Parietal lobe (tissue), 2 donors: ENCODE measurements around a stretch of chr1.

- RAMPAGE, long total RNA = no peak
Observed at GRCh38 chr1:28246264-28246545, 10.3 kb downstream of the ATP5IF1 start.

DNA sequence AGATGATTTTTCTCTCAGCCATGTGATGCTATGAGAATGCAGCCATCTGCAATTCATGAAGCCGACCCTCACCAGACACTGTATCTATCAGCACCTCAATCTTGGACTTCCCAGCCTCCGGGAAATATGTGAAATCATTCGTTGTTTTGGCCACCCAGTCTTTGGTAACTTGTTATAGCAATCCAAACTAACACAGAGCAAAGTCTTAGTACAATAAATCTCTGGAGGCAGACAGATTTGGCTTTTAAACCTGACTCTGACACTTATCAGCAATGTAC, 5.2 kb upstream of the MED18 start:
- RAMPAGE, long total RNA = no peak

- RAMPAGE, long total RNA = no peak
Observed at GRCh38 chr1:28457529-28457815, 48.4 kb upstream of the RCC1 start.

DNA sequence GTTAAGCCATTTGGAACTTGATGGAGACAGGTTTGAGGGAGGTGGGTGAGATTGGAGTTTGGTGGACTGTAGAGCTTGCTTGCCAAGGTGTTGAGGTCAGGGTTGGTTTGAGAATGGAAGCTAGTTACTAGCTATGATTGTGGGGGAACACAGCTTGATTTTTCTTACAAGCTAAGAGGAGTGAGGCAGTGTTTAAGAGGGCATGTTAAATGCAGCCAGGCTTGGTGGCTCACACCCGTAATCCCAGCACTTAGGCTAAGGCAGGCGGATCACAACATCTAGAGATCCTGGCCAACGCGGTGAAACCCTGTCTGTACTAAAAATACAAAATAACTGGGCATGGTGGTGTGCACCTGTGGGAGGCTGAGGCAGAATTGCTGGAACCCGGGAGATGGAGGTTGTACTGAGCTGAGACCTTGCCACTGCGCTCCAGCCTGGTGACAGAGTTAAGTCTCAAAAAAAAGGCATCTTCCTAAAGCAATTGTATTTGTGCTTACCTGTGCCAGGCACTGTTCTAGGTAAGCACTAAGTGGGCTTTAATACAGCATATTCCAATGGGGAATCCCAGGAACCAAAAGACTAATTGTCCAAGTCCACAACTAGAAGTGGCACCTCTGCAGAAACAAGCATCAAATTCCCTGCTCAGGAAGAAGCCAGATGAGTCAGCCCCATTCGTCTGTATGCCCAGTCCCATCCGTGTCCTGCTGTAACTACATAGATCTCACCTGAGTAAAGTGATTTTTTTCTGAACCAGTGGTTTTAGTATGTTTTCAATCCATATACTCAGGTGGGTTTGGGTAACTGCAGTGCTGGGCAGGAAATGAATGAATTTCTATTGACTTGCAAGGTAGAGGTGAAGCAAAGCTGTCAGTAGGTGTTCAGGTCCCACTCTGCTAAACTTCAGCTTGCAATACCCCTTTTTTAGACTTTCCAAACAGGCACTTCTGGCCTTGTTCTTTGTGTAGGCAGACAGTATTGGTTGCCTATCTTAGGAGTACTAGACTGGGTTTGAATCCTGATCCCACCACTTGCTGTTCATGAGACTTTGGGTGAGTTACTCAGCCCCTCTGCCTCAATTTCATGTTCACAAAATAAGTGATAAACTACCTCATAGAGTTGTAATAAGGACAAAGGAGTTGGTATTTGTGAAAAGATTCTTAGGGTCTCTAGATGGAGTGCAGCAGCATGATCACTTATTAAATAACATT, 4.7 kb downstream of the RCC1 start:
- RAMPAGE, long total RNA = no peak

GRCh38 chr1:28631333-28631612, 11.6 kb downstream of the TAF12 start:
- RAMPAGE, long total RNA = no peak

DNA sequence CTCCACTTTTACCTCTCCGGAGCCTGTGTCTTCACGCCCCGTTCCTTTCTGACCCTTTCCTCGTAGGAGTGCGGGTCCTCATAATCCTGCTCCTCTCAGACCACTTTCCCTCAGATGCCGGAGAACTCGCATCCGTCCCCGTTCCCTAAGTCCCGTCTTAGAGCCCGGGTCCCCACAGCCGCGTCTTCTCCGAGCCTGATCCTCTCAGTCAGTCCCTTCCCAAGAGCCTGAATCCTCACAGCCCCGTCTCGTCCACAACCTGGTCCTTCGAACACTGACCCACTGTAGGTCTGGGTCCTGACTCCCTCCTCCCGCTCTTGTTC, 263 bp downstream of the TAF12 start:
- RAMPAGE, long total RNA = no peak

DNA sequence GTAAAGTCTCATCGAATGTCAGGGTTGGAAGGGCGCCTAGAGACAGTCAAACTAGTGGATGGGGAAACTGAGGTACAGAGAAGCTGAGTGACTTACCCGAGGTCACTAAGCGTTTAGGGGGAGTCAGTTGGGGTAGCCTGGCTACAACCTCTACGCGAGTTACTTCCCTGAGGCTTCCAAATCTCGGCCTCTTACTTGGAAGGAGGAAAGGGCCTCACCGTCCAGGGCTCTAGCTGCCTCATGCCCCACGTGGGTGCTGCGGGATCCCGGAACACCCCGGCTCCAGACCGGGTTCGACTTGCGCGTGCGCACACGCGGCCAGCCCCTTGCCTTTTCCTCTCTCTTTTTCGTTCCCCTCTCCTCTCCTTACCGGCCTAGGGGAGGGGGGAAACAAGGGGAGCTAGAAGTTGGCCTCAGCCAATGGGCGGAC, 345 bp upstream of the EPB41 start:
- RAMPAGE, long total RNA = no peak

DNA sequence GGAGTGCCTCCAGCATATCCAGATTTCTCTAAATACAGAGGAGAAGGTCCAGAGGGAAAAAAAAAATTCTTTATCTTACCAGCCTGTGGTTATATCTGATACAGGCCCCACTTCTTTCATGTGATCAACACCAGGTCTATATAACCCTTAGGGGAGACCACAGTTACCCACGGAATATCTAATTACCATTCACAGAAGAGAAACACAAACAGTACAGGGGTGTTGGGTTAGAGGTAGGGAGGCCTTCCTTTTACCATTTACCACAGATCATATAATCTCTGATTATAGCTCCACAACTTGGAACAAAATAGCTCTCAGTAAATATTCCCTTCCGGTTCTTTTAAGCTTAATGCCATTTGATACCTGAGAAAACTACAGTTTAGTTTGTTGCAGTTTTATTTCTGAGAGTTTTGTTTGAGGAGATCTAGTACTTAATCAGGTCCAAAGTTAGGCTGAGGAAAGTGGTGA, 13.9 kb downstream of the EPB41 start:
- RAMPAGE, long total RNA = no peak

DNA sequence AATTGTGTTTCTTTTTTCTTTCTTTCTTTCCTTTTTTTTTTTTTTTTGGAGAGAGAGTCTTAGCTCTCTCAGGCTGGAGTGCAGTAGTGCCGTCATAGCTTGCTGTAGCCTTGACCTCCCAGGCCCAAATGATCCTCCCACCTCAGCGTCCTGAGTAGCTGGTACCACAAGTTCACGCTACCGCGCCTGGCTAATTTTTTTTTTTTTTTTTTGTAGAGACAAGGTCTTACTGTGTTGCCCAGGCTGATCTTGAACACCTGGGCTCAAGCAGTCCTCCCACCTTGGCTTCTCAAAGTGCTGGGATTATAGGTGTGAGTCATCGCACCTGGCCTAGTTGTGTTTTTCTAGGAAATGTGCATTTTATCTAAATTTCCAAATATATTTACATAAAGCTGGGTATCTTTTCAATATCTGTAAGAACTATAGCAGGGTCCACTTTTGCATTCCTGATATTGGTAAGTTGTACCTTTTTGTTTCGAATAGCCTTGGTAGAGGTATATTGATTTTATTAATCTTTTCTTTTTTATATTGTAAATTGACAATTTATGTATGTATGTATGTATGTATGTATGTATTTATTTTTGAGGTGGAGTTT, 76.4 kb downstream of the TMEM200B start:
- RAMPAGE, long total RNA = no peak

- RAMPAGE, long total RNA = no peak
Observed at GRCh38 chr1:29105850-29106441, 17.8 kb downstream of the TMEM200B start.

- RAMPAGE, long total RNA = no peak
Observed at GRCh38 chr1:29124237-29125103, 767 bp upstream of the TMEM200B start.

DNA sequence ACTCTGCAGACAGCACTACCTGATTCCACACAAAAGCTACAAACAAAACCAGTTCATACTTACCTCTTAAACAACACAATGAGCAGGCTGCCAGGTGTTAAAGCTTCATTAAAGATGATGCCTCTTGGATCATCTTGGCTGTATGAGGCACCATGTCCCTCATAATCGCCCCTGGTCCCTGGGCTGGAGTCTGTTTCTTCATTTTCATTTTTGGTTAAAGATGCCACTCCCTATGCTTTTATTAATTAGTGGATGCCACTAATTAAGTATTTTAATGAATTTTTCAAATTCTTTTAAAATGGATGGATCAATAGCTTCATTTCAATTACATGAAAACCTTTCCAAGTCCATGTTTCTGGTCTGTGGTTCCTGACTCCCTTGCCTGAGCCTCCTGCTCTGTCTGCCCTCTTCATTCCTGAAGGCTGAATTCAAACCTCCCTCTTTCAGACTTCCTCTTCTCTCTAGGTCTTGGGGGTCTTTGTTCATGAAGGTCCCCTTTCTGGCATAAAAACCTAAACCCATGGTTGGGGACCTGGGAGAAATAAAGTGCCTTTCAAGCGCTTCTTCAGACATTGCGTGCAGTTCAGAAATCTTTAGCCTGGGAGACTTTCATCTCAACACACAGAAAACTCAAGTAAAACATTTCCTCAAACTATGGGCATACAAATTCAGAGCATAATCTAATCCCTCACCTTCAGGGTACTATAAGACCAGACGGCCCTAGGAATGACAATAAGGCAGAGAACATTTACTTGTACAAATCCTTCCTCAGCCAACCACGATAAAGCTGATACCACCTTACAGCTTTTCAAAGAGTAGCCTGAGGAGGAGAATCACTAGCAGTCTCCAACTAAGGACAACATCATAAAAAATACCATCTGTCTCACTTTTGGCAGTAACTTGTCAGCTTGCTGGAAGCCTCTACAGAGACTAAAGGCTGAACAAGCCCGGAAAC, 11.1 kb downstream of the SRSF4 start:
- RAMPAGE, long total RNA = no peak

- RAMPAGE, long total RNA = no peak
Observed at GRCh38 chr1:29202755-29203154, 21.1 kb upstream of the SRSF4 start.

DNA sequence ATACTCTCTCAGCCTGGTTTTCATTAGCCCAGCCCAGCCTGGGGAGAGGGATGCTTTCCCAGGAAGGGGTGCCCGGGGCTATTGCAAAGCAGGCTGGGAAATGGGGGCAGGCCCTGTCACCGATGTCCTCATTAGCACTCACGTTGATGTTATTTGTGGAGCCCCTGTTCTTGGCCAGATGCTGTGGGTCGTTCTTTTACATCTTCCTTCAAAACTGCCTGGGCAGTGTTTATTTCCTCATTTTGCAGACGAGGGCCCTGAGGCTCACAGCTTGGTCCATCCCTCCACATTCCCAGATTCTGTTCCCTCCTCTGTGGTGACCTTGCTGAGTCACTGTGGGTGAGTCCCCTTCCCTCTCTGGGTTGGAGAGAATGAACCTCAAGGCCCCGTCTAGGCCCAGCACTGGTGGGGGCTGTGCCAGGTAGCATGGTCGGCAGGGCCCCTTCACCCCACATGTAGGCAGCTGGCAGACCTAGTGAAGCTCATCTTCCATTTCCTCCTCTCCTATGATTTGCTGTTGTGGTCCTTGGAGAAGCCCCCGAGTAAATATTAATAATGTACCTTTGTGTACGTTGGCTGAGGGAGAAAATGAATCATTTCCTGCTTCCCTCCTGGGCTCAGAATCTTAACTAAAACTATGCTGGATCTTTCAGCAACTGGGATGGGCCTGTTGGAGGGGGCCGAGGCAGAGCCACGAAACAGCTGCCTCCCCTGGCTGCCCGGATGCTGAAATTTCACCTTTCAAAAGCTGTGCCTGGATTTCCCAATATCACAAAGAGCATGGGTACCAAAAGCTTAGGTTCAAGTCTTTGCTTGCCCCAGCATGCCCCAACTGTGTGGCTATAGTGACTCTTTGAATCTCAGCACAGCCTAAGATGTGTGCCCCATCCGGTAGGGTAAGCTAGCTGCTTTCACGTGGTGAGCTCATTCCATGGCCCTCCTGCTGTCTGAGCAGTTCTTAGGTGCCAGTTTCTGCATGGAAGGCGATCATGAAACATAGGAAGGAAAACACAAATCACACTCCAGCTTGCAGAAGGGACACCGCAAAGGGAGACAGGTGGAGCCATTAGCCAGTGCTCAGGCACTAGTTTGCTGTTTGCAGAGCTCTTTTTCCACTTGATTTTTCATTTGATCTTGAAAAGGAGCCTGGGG, 473.2 kb downstream of the PTPRU start:
- RAMPAGE, long total RNA = no peak

- RAMPAGE, long total RNA = no peak
Observed at GRCh38 chr1:30525924-30526585, 197.3 kb downstream of the MATN1 start.

DNA sequence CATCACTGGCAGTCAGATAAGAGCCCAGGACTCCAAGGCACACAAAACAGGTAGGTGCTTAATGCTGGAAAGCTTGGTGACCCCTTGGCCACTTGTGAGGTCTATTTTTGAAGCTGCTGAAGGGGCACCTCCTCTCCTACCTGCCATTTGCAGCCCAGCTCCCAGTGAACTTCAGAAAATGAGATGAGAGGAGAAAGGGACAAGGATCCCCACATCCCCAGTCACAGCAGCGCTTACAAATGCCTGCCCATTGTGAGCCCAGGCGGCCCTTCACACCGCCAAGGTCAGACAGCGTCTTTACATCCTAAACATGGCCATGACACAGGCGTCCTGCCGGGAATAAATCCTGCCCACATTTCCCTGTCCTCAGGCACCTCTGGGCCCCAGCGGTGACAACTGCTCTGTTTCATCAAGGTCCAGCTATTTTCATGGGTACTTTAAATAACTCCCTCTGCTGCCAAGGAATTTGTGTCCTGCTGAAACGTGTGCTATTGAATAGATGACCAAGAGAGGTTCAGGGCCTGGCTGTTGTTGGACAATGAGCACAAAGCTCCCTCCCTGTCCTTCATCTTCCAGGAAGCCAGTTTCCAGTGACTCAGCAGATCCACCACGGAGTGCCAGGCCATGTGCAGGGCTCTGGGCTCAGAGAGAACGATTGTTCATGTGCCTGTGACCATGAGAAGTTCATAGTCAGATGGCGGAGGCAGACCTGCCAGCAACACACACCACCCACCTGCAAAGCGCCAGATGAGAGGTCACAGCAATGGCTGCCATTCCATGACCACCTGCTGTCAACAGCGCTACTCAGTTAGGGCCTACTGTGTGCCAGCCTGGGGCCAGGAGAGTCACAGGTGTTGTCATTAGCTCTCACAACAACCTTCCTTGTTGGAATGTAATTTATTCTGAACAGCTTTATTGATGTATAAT, 195.8 kb downstream of the MATN1 start:
- RAMPAGE, long total RNA = no peak

DNA sequence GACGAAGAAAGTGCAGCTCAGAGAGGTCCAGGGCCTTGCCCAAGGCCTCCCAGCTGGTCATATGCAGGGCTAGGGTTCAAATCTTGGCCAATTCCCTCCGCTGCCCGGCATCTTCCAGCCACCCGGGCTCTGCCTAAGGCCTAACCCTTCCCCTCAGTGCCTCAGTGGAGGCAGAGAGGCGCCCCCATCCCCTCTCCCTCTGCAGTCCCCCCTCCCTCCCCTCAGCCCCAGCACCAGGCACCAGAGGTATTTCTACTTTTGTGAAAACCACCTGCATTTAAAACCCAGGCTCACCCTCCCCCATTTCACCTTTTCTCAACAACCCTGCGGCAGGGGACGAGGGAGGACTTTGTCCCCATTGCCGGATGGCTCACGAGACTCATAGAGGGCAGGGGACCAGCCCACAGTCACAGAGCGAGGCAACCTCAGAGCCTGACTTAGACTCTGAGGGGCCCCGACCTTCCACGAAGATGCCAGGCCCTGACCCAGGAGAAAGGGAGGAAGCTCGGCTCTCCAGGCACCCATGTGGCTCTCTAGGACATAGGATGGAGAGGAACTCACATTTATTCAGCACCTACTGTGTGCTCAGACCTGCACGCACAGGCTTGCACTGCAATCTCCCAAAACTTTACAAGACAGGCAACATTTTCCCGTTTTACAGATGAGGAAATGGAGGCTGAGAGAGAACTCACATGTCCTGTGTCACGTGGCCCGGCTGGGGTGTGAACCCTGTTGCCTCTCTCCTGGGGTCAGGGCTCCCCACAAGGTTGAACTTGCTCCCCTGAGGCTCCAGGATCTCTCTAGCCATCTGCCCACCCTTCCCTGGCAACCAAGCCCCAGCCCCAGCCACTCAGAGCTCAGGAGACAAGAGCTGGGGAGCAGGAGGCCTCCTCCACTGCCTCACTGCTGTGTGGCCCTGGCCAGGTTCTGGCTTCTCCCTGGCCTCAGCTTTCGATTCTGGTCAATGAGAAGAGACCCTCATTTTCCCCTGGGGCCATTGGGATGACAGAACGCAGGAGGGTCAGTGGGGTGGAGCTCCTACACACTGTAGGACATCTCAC, 12.0 kb downstream of the LAPTM5 start:
- RAMPAGE, long total RNA = no peak

DNA sequence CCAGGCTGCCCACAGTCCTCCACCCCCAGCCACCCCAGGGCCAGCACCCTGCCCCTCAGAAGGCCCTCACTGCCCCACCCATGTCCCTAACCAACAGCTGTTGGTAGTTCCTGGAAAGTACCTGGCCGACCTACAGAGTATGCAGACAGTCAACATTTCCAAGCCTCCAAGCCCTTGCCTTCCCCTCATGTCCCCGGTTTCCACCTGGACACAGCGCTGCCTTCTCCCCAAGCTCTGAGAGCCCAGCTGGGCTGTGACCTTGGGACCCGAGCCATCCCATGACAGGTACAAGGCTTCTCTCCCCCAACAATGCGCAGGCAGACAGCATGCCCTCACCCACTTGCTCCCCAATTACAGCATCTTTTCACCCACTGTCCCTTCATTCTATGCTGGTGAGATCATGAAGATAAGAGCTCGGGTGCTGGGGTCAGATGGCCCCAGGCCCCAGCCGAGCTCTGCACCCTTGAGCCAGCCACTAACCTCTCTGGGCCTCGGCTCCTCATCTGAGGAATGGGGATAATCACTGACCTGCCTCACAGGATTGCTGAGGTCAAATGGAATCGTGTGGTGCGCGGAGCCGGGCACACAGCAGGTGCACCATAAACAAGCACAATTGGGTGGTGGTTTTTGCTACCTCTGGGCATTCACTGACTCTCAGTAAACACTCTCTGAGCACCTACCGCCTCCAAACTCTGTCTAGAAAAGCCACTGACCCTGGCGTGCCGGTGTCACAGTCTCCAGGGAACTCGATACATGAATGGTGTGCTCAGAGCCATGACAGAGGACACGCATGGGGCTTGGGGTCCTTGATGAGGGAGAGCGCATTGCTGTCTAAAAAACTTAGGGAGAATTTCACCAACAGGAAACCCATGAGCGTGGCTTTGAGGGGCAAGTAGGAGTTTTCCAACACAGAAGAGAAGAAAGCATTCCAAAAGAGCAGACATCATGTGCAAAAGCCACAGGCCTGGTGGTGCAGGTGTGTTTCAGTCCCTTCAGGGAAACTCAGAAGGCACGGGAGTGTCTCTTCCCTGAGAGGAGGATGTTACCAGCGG, 11.0 kb downstream of the LAPTM5 start:
- RAMPAGE, long total RNA = no peak

DNA sequence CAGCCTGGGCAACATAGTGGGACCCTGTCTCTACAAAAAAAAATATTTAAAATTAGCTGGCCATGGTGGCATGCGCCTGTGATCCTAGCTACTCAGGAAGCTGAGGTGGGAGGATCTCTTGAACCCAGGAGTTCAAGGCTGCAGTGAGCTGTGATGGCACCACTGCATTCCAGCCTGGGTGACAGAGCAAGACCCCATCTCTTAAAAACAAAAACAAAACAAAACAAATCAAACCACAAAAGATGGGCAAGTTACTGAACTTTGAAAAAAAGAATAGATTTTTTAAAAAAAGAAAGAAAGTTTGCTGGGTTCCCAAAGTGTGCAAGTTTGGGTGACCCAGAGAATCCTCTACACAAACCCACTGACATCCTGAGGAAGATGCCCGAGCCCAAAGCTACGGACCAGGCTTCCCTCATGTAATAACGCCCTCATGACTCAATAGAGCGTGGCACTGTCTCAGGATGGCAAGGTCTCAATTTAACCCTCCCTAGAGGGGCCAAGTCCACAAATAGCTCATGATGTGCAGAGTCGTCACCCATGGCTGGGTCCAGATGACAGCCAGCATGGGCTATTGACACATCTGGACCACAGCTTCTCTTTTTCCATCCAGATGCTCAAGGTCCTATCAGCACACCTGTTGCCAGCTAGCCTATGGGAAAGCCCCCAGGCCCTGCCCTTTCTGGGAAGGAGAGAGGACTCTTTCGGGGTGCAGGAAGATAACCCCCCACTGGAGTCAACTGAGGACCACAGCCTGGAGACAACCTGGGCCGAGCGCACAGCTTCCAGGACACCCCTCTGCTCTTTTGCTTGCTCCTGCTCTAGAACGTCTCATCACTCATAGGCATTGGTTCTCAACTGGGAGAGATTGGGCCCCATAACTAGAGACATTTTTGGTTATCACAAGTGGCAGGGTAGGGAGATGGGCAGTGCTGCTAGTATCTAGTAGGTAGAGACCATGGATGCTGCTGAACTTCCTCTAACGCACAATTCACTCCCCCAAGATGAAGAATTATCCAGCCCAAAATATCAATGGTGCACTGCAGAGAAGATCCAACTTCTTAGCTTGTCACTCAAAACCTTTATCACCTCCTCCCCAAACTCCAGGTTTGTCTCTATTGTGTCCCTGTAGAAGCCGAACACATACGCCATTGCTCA, 2.9 kb downstream of the LAPTM5 start:
- RAMPAGE, long total RNA = no peak

DNA sequence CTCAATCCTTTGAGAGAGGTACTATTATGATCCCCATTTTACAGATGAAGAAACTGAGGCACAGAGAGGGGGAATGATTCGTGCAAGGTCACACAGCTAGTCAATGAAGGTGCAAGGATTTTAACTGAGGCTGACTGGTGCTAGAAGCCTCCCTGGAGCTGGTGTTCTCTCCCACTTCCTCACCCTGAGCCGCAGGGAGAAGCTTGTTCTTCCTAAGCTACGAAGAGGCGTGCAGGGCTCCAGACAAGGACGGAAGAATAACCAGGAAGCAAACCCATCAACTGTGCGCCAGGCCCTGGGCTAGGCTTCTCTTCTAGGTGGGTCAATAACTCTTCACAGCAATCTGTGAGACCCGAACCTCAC, 695 bp upstream of the LAPTM5 start:
- RAMPAGE, long total RNA = no peak